Pericardium fibroblast (primary cell): ENCODE data around the genes CES4A, TSNAXIP1 and THAP11.

GRCh38 chr16:66963818-66964424 lies 2.9 kb downstream of the CES3 start:
- RAMPAGE, long total RNA, result no peak

GRCh38 chr16:66988077-66988824 lies at the start of gene CES4A:
Gene CES4A, plus strand, starts transcription at chr16:66988589.
- RAMPAGE, long total RNA, result no peak

GRCh38 chr16:67017897-67018390 lies 11.0 kb upstream of the CBFB start:
- RAMPAGE, long total RNA, result no peak

GRCh38 chr16:67098651-67099409 lies 10.9 kb upstream of the PHAF1 start:
- RAMPAGE, long total RNA, result no peak

- RAMPAGE, long total RNA, result no peak
Observed at GRCh38 chr16:67104899-67105354, 4.8 kb upstream of the PHAF1 start.

DNA sequence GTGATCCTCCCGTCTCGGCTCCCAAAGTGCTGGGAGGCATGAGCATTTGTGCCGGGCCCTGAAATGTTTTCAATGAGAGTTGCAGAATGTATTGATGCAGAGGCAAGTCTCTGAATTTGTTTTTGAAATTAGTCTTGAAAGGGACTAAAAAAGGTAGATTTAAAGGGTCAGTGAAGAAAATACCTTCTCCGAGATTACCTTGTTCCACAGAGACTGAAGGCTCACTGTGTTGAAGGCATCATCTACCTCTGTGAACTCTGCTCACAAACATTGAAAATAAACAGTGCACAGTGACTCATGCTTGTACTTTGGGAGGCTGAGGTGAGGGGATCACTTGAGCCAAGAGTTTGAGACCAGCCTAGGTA lies 4.2 kb downstream of the PHAF1 start:
- RAMPAGE, long total RNA, result no peak

DNA sequence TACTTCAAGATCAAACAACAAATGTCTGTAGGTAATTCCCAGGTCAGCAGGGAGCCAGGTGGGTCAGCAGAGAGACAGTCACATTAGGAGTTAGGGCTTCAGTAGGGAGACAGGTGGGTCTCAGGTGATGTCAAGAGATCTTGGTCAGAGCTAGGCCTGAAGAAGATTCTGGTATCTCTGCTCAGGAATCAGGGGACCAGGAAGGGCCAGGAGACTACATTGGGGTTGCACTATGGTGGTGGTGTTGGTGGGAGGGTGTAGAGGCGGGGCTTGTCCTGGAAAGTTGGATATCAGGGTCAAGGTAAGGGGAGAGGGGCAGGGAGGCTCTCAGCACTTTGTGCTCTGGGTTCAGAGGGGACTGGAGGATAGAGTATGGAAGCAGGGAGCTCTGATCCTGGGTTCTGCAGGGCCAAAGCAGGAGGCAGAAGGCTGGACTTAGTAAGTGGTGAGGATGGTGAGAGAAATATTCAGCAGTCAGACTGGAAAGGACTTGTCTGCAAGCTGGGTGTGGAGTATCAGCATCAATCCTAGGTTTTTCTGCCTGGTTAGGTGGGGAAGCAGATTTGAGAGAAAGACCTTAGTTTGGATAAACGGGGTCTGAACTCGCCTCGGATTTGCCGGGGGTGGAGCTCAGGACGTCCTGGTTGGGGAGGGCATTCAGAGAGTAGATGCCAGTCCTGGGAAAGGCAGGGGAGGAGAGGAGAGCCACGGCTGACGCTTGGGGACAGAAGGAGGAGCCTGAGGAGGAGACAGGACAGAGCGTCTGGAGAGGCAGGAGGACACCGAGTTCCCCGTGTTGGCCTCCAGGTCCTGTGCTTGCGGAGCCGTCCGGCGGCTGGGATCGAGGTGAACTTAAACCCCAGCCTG lies 8.9 kb downstream of the HSF4 start:
- RAMPAGE, long total RNA, result no peak

GRCh38 chr16:67236780-67237459 lies 10.0 kb downstream of the TMEM208 start:
- RAMPAGE, long total RNA, result no peak

DNA sequence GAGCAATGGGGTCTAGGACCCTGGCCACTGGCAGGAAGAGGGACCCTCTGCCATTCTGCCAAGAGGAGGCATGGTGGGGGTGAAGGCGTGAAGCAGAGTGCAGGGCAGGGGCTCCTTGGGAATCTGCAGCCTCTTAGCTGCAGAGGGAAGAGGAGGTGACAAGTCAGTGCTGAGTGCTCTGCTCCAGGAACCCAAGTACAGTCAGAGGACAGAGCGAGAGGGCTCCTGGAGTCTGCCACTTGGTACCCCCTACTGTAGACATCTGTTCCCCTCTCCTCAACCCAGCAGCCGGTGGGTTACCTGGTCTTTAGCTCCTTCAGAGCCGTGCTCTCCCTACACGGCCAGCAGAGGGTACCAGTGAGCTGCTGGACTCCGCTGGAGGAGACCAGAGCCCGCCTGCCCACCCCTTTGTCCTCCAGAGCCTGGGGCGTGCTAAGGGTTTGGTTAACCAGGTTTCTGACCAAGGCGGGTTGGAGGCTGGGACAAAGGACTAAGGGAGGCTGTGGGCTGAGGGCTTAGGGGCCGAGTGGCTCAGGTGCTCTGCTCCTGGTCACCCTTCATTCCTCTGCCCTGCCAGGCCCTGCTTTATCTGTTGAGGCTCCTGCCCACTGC lies 2.9 kb upstream of the HSD11B2 start:
- RAMPAGE, long total RNA, result no peak

DNA sequence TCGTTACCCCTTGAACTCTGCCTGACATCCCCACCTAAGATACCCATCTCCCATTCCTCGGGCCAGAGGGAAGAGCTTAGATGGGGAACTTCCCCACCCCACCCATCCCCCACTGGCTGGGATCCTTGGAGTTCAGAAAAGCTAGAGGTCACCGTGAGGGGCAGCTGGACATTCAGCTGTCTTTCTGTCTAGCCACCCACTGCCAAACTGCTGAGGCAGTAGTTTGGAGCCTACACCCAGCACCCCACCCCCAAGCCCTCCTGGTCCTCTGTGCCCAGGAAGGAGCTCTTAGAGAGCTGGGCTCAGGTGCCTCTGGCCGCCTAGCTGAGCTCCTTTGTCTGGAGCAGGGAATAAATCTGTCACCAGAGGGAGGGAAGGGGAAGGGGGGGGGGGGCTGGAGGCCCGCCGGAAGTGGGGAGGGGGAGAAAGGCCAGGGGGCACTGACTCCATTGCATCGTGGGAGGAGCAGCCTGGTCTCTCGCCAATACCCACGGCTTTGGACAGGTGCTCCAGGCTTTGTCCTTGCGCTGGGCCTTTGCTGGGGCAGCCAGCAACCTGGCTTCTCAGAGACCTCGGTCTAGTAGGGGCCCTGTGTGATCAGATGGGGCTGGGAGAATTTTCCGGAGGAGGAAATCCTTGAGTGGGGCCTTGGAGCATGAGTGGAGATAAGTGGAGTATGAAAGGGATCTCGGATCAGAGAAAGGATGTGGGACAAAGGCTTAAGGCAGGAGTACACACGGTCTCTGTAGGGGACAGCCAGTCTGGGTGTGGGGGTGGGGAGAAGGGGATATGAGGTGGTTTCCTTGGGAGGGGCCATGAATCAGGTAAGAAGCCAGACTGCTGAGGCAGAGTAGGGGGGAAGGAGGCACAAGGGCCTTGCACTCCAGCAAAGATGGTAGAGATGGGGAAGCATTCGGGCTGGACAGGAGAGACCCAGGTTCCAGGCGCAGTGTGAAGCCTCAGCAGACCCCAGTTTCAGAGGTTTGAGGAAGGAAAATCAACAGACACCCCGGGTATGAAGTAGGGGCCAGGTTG lies 1.3 kb downstream of the HSD11B2 start:
- RAMPAGE, long total RNA, result no peak

DNA sequence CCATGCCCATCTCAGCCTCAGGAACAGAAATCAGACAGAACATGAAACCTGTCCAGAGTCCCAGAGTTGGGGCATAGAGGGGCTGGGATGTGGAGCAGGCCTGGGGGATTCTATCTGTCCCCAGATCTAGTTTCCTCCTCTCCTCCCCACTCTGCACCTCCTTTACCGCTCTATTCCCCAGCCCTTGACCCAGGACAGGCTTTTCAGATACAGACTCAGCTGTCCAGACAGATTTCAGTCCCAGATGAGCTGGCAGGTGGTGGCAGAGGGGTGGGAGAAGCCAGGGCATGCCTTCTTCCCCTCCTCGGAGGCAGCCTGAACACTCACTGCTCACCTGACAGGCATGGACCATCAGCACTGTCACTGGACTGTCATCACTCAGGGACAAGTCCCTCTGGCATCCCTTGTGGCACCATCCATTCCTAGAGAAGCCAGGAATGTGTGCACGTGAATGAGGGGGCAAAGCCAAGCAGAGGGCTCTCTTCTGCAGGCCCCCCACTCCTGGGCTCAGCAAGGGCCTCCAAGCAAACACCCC lies 23.7 kb downstream of the ATP6V0D1 start:
- RAMPAGE, long total RNA, result no peak

- RAMPAGE, long total RNA, result no peak
Observed at GRCh38 chr16:67458001-67458570, 22.9 kb downstream of the ATP6V0D1 start.

DNA sequence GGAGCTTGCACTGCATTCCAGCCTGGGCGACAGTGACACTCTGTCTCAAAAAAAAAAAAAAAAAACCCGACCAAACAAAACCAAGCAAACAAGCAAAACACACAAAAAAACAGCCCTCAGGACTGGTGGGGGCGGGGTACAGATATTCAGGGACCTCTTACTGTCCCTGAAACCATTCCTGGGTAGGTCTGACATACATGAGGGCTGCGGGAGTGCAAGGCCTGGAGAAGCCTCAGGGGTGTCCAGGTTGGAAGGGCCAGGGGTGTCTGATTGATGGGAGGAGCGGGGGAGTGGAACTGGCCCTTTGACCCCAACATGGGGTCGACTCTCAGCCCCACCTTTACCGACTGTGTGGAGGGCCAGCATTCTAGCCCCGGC lies 833 bp upstream of the RIPOR1 start:
- RAMPAGE, long total RNA, result no peak

GRCh38 chr16:67544575-67545299 lies 16.1 kb downstream of the RIPOR1 start:
- RAMPAGE, long total RNA, result no peak

- RAMPAGE, long total RNA, result no peak
Observed at GRCh38 chr16:67661187-67661748, 508 bp downstream of the PARD6A start.

- RAMPAGE, long total RNA, result no peak
Observed at GRCh38 chr16:67663179-67664122, 2.7 kb downstream of the PARD6A start.

DNA sequence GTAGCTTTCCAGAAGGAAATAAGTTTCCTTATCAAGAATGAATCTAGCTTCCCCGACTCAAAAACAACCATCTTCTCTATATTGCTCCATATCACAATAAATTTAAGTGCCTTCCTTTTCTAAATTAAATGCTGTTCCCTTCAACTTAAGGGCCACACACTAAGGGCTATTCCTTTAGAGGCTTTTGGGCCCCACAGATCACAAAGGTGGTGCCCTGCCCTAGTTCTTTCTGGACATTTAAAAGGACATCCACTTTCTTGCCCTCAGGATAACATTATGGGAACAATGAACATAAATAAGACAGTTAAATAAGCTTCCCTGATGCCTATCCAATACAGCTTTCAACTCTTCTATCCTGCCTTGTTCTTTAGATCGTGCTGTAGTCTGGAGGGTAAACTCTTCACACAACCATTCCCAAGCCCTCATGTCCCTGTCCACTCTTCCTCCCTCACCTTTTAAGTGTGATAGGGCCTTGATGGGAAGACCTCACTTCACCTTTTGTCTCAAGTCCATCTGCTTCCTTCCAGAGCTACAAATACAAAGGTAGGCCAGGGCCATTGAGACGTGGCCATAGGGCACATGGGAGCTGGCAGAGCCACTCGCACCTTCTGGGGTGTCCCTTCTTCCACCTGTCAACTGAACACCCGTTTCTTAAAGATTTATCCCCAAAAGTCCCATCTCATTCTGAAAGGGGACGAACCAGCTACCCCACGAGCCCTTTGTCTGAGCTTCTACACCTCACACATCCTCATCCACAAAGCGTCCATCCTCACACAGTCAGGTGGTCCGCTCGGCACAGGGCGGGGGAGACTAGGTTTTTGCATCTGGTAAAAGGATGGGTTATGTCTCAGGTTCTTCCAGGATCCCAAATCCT lies 827 bp downstream of the GFOD2 start:
- RAMPAGE, long total RNA, result no peak

DNA sequence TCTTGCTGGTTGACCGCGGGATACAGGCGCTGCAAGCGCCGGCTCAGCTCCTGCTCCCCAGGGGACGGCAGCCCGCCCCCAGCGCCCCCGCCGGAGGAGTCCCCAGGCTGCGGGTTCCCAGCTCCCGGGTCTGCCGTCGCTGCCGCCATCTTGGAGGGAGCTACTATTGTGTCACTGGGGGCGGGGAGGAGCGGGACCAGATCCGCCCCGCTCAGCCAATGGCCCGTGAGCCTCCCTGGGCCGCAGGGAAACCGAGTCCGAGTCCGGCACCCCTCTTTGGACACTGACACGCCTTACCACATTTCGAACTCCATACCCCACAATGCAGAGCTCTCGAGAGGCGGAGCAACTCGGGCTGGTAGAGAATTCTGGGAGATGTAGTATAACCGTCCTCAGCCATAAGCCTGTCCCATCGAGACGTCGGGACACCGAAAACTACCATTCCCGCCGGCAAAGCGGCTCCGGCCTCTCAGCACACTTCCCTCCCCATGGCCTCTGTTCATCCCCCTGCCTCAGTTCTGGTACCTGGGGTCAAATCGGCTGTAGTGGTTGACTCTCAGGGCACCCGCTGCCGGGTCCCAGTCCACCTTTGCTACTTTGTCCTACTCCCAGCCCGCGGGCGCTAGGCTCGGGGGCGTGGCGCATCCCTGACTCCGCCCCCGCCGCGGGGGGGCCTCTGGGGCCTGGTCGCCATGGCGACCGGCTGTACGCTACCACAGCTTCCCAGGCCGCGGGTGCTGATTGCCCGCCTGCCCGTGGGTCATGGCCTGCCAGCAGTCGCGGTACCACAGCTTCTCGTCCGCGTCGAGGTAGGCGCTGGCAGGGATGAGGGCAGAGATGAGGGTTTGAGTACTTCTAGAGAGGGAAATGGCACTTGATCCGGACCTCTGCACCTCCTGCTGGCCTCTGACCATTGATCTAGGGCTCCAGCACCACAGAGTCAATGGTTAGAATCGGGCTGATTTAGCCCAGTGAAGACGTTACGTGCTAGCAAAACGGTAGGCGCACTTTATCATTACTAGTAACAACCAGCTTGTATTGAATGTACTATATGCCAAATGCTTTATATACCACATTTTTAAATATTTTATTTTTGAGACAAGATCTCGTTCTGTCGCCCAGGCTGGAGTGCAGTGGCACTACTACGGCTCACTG lies at the start of gene TSNAXIP1:
TSNAXIP1 (plus strand) TSS at position 502 of the 1,155 bp plus-strand sequence.
- RAMPAGE, long total RNA, result start-site peak on the minus strand centred at position 171 of the sequence, 10 bp wide, 212 and 95 reads in 2 replicates

GRCh38 chr16:67841997-67842927 lies at the start of gene THAP11:
Gene THAP11, plus strand, starts transcription at chr16:67842320.
- RAMPAGE, long total RNA, result no peak

DNA sequence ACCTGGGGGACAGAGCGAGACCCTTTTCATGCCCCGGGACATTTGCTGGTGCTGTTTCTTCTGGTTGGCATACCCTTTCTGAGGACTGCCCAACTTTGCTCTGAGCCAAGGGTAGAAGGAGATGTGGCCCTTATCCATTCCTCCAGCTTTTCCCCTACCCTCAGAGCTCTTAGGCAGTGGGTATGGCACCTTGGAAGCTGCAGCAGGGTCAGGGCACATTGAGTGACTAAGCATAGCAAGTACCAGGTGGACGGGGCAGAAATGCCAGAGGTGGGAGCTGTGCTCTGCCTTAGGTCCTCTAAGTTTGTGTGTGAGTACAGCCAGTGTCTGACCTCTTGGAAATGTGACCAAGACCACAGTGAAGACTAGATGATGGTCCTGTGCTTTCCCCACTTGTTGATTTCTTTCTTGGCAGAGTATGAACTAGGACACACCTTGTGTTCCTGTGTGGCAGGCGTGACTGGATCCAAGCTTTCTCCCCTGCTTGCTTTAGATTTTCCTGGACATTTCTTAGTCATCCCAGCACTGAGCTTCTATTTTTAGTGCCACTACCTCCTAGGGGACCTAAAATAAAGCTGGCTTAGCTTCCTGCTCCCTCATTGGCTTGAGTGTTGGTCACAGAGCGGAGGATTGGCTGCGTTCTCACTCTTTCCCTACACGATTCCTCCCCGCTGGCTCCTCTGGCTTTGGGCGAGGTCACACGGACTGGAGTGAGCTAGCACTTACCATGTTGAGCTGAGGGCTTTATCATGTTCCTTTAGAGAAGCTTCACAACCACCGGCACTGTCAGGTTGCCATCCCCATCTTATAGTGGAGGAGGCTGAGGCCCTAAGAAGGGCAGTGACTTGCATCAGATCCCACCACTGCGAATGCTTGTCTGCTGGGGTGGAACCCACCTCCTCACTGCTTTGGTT lies 9.8 kb upstream of the EDC4 start:
- RAMPAGE, long total RNA, result no peak